Jurkat, Clone E6-1 (cell line): Measurements from ENCODE around the genes GAGE1, BMP15, CENPVL2, XAGE2 and GPR173.

GRCh38 chrX:49273391-49273949, 3.9 kb downstream of the PPP1R3F start:
- RRBS: no CpG with 5 or more reads among the region's 6 CpGs

DNA sequence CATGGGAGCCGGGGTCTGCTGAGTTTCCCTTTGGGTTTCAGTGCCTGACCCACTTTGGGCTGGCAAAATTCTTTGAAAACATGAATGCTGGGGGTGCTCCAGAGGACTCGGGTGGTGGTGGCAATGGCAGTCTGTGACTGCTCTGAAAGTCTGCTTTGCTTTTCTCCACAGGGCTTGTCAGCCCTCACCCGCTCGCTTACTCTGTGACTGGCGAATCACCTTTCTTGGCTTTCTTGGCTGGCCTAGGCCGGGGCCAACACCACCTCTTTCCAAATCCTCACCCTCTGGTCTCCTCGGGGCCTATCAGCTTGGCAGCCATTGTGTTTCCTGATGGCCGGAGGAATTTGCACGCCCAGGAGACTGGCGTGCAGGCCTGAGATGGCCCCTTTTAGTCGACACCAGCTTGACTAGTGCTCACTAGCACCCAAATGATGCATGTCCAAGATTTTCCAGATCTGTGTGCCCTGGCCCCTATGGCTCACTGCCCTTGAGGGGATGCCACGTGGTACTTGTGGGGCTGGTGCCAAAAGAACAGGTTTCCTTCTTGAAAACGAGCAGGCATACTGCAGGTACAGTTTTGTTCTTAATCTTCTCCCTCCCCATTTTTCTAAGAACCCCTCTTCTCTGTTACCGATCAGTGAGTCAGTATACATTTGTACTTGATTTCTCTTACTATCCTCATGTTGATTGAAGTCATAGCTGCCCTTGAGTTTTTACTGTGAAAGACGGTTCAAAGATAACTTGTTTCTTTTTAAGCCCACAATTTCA, 7.6 kb downstream of the PPP1R3F start:
- RRBS: no CpG with 5 or more reads among the region's 15 CpGs

DNA sequence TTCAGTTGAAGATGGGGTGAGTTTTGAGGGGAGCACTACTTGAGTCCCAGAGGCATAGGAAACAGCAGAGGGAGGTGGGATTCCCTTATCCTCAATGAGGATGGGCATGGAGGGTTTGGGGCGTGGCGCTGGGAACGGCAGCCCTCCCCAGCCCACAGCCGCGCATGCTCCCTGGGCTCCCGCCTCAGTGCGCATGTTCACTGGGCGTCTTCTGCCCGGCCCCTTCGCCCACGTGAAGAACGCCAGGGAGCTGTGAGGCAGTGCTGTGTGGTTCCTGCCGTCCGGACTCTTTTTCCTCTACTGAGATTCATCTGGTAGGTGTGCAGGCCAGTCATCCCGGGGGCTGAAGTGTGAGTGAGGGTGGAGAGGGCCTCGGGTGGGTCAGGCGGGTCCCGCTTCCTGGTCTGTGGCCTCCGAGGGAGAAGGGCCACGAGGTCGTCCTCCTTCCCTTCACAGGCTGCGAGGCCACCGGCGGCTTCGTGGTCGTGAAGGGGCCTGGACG, at the start of gene GAGE1:
Gene GAGE1, plus strand, starts transcription at position 207 of the 502 bp plus-strand sequence.
- RRBS: no CpG with 5 or more reads among the region's 27 CpGs

GRCh38 chrX:50093738-50094096, 107.1 kb downstream of the AKAP4 start:
- RRBS: no CpG with 5 or more reads among the region's 4 CpGs

- RRBS: no CpG with 5 or more reads among the region's 4 CpGs
These were observed 39.1 kb downstream of the DGKK start for GRCh38 chrX:50431423-50431977.

GRCh38 chrX:50813010-50813839, 769 bp downstream of the SHROOM4 start:
- RRBS: 25% methylated on average over 5 of the region's 59 CpGs

- RRBS: no CpG with 5 or more reads among the region's 7 CpGs
These were observed at the start of gene BMP15 for GRCh38 chrX:50910369-50910991. TSS of gene BMP15 (plus strand) at chrX:50910735.

GRCh38 chrX:51053279-51053478, 142.6 kb downstream of the BMP15 start:
- RRBS: no CpG with 5 or more reads among the region's 4 CpGs

GRCh38 chrX:51495599-51495982, 801 bp downstream of the NUDT11 start:
- RRBS: no CpG with 5 or more reads among the region's 18 CpGs

DNA sequence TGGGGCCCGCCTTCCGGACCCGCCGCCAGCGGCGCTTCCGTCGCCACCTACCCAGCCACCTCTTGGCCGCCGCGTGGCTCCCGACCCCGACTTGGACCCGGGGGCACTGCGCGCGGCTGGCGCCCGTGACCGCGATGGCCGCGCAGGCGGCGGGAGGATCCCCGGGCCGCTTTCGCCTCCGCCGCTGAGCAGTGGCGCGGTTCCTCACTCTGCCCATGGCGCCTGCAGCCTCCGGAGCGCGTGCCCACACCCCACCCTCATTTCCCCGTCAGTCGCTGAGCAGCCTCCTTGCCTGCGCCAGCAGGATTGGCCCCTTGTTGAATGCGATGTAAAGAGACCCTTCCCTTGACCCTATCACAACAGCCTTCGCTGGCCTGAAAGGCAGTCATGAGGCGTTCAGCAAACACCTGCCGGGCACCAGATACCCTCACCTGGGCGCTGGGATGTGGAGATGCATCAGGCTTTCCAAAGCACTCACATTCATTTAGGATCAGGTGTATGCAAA, at the start of gene CENPVL2:
Gene CENPVL2, minus strand, starts transcription at position 217 of the 505 bp plus-strand sequence.
- RRBS: no CpG with 5 or more reads among the region's 44 CpGs

DNA sequence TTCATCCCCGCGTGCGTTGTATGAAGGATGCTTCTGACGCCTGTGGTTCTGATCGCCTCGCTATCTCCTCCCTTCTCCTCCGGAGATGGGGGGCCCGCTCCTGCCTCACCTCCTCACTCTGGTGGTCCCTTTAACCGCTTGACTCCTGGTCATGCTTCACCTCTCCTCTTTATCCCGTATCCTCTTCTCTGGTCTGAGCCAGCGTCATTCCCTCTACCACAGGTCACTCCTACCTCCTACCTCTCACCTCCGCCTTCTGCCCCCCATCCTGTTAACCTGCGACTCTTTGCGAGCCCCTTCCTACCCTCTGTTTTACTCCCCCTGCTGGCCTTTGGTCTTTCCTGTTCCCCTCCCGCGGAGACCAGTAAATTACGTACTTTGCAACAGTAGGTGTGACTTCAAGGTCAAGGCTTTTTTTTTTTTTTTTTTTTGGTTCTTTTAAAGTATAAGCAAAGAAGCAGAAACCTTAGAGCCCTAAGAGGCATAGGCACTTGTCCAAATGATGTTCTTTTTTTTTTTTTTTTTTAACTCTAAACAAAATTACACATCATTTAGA, 60.1 kb downstream of the GSPT2 start:
- RRBS: no CpG with 5 or more reads among the region's 17 CpGs

DNA sequence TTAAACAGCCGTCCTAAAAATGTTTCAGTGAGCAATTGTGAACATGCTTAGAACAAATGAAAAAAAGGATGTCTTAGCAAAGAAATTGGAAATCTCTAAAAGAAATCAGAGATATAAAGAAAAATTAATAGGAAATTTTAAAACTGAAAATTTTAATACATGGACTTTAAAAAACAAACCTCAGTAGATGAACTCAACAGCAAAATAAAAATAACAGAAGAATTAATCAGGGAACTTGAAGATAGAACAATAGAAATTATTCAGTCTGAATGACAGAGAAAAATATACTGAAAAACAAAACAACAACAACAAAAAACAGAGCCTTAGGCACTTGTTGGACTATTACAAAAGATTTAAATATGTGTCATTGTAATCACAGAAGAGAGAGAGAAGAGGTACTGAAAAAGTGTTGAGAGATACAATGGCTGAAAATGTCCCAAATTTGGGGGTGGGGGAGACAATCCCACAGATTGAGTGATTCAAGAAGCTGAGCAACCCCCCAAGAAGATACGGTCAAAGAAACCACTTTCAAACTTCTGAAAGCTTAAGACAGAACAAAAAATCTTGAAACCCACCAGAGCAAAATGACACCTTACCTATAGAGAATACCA, 9.6 kb upstream of the MAGED1 start:
- RRBS: no CpG with 5 or more reads among the region's 2 CpGs

DNA sequence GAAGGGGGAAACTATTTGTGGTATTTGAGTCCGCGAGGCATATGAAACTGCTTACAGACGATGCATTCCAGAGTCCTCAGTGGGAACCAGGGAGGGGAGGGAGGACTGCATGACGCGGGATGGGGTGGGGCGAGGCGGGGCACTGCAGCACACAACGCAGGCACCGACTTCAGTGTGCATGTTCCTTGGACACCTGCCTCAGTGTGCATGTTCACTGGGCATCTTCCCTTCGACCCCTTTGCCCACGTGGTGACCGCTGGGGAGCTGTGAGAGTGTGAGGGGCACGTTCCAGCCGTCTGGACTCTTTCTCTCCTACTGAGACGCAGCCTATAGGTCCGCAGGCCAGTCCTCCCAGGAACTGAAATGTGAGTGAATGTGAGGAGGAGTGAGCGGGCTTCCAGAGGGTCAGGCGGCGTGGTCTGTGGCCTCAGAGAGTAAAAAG, at the start of gene XAGE2:
Gene XAGE2, plus strand, starts transcription at position 172 of the 442 bp plus-strand sequence.
- RRBS: no CpG with 5 or more reads among the region's 19 CpGs

- RRBS: 82% methylated on average over 6 of the region's 26 CpGs
These were observed 362 bp downstream of the XAGE5 start for GRCh38 chrX:52811423-52811874.

DNA sequence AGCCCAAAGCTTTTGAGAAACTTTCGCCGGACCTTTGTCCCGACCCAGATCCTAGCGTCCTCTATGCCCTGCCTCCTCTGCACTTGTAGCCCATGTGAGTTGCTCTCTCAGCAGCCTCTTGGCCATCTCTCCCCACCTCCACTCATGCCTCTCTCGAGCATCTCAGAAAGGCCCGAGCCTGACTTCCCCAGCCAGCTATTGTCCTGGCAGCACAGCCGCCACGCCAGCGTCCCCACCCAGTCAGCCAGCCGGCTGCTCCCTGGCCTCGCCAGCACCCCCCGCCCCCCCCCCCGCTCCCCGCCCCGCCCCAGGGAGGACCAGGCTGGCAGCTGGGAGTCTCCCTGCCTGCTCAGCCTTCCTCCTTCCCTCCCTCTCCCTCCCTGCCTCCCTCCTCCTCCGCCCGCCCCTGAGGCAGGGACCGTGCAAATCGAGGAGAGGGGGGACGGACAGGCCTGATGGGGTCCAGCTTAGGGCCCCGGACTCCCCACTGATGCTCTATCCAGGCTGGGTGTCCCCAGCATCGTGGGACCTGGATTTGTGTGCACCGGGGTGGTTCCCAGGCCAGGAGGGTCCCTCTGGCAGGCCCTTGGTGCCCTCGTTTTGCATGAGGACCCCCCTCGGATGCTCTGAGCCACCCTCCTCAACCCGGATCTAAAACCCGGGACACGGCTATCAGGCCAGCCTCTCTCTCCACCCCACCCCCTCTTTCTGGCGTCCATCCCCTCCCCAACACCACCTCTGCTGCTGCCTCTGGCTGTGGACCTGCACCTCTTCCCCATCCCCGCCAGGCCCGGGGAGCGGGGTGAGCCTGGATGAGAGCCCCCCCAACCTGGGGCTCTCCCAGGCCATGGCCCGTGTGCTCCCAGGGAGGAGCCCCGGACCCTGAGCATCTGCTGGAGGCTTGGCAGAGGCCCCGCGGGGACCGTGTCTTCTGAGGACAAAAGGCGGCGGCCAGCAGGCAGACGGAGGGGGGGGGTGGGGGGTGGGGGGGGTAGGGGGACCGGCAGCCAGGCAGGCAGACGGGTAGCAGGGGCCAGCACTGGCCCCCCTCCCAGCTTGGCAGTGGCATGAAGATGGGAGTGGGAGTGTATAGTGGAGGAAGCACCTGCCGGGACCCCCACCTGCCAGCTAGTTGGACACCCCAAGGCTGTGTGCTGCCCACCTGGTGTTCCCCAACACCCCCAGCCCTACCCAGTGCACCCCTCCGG, at the start of gene GPR173:
Gene GPR173, plus strand, starts transcription at position 698 of the 1,208 bp plus-strand sequence.
- RRBS: 52% methylated on average over 7 of the region's 44 CpGs

- RRBS: no CpG with 5 or more reads among the region's 38 CpGs
These were observed 408 bp upstream of the TSPYL2 start for GRCh38 chrX:53081642-53082276.

- RRBS: no CpG with 5 or more reads among the region's 20 CpGs
These were observed 4.8 kb upstream of the KANTR start for GRCh38 chrX:53088965-53089782.

DNA sequence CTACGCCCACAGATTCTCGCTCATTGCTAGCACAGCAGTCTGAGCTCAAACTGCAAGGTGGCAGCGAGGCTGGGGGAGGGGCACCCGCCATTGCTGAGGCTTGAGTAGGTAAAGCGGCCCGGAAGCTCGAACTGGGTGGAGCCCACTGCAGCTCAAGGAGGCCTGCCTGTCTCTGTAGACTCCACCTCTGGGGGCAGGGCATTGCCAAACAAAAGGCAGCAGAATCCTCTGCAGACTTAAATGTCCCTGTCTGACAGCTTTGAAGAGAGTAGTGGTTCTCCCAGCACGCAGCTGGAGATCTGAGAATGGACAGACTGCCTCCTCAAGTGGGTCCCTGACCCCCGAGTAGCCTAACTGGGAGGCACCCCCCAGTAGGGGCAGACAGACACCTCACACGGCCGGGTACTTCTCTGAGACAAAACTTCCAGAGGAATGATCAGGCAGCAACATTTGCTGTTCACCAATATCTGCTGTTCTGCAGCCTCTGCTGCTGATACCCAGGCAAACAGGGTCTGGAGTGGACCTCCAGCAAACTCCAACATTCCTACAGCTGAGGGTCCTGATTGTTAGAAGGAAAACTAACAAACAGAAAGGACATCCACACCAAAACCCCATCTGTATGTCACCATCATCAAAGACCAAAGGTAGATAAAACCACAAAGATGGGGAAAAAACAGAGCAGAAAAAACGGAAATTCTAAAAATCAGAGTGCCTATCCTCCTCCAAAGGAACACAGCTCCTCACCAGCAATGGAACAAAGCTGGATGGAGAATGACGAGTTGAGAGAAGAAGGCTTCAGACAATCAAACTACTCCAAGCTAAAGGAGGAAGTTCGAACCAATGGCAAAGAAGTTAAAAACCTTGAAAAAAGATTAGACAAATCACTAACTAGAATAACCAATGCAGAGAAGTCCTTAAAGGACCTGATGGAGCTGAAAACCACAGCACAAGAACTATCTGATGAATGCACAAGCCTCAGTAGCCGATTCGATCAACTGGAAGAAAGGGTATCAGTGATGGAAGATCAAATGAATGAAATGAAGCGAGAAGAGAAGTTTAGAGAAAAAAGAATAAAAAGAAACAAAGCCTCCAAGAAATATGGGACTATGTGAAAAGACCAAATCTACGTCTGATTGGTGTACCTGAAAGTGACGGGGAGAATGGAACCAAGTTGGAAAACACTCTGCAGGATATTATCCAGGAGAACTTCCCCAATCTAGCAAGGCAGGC, 51.9 kb downstream of the KANTR start:
- RRBS: no CpG with 5 or more reads among the region's 19 CpGs

GRCh38 chrX:53282237-53282835, 38.8 kb downstream of the IQSEC2 start:
- RRBS: no CpG with 5 or more reads among the region's 4 CpGs